Epithelial cell of prostate (primary cell): ENCODE data around the gene INO80E.

DNA sequence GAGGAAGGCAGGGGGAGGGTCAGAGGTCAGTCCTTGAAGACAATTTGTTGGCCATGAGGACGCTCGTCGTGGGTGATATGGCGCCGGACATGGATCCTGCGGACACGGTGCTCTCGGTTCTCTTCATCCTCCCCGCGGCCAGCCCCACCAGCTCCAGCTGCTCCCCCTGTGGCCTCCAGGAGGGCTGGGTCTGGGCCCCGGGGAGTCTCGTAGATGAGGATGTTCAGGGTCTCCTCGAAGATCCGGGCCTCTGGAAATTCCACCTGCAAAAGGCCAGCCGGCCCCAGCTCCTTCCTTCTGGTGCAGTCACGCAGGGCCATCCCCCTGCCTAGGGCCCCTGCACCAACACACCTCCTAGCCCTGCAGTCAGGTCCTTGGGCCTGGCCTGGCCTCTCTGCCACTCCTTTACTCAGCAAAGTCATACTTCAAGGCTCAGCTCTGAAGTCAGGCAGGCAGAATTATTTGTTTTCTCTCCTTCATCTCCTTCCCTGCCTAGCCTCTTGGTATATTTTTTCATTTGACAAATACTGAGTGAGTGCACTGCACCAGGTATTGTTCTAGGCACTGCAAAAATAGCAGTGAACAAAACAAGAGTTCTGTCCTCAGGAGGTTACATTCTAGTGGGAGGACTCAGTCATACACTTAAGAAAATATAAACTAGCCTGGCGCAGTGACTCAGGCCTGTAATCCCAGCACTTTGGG is 6.7 kb downstream of the ASPHD1 start:
- RRBS = 100% methylated on average over 1 of the region's 17 CpGs

GRCh38 chr16:29910398-29911481 is 10.5 kb downstream of the ASPHD1 start:
- RRBS = no CpG with 5 or more reads among the region's 21 CpGs

DNA sequence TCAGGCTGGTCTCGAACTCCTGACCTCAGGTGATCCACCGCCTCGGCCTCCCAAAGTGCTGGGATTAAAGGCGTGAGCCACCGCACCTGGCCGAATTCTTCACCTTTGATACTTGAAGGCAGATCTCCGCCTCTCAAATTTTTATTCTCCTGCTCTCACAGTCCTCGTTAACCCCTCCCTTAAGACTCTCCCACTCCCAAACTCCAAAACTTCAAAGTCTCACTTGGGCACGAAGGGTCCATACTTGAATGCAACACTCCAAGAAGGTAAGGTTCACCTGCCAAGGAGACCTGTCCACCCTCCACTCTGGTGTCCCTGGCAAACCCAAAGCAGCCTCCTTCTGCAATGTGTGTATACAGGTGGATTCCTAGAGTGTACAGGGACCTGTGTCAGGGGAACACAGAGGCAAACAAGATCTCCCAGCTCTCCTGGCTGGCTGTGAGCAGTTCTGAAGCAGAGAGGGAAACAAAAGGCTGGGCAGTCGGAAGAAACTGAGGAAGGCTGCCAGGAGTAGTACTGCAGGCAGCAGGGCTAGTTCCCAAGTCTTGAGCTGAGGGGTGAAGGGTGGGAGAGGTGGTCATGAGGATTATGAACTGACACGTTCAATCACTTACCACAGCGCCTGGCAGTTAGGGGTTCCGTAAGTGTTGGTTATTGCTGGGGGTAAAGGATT is 965 bp downstream of the KCTD13 start:
- RRBS = no CpG with 5 or more reads among the region's 13 CpGs

GRCh38 chr16:29962560-29963088 is 745 bp downstream of the TMEM219 start:
- RRBS = no CpG with 5 or more reads among the region's 10 CpGs

- RRBS = no CpG with 5 or more reads among the region's 14 CpGs
Observed at GRCh38 chr16:29989452-29990010, 5.9 kb downstream of the HIRIP3 start.

DNA sequence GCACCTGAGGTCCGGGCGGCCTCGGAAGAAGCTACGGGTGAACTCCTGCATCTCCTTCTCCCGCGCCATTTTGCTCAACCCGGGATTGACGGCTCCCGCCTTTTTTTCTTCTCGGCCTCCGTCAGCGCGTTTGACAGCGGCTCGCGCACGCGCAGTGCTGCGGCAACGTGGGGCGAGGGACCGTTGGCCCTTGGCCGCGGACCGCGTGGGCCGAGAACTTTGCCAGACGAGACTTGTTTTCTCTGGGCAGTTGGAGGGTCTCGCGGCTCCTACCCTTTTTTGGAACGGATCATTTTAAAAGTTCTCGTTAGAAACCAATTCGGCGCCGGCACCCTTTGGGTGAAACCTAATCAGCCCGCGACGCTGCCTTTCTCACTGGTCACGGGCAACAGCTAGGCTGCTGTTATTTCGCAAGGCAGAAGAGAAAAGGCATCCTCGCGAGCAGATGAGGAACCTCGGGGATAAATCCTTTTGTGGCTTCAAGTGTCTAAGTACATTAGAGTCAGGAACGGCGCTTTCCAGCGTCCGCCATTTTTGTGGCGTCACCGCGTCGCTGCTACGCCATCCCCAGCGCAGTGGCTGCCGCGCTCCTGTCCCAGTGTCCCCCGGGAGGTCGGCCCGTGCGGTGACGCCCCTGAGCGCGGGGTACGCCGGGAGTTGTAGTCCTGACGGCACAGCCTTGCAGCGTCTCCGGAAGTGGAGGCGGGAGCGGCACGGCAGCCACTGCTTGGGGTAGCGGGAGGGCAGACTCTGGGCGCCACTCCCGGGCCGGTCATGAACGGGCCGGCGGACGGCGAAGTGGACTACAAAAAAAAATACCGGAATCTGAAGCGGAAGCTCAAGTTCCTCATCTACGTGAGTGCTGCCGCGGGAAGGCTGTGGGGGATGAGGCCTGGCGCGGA is at the start of gene INO80E:
Gene INO80E, plus strand, starts transcription at position 705 of the 902 bp plus-strand sequence.
- RRBS = 1% methylated on average over 19 of the region's 86 CpGs

GRCh38 chr16:29996718-29997195 is 716 bp downstream of the INO80E start:
- RRBS = no CpG with 5 or more reads among the region's 9 CpGs

DNA sequence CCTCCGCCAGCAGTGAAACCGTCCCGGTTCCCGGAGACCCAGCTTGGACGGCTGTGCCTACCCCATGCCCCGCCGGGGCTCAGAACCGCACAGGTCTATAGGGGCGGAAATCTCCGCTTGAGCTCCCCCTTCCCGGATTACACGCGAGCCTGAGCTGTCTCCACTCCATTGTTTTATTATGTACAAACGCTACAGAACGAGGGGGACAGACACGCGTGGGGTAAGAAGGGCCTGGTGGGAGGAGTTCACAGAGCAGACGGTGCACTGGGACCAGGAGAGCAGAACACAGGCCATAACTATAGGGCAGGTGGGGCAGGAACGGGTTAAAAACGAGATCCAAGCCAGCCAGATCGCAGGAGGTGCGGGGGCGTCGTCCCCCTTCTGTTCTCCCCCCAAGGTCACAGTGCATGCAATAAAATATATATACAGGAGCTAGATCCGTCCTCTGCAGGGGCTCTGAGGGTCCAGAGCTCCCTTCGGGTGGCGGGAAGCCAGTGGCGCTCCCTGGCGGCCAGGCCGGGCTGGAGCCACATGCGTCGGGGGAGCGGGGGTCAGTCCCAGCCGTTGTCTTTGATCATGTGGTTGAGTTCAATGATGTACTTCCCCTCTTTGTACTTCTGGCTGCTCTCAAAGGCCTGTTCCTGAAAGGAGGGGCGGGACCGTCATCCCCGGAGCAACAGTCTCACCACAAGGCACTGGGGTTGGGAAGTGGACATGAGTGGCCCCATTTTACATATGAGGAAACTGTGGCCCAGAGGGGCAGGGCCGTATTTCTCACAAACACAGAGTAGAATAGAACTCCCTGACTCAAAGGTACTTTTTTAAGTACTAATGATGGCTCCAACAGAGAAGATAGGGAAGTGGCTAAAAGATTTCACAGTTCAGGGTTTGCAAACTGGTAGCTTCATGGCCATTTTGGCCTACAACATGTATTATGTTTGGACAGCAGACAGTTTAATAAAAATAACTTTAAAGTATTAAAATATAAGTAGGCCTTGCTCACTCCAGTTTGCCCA is 743 bp upstream of the TBX6 start:
- RRBS = 3% methylated on average over 8 of the region's 38 CpGs

- RRBS = no CpG with 5 or more reads among the region's 18 CpGs
Observed at GRCh38 chr16:30104033-30105151, 8.4 kb upstream of the YPEL3 start.

- RRBS = 76% methylated on average over 5 of the region's 14 CpGs
Observed at GRCh38 chr16:30114243-30114944, 1.1 kb upstream of the GDPD3 start.

DNA sequence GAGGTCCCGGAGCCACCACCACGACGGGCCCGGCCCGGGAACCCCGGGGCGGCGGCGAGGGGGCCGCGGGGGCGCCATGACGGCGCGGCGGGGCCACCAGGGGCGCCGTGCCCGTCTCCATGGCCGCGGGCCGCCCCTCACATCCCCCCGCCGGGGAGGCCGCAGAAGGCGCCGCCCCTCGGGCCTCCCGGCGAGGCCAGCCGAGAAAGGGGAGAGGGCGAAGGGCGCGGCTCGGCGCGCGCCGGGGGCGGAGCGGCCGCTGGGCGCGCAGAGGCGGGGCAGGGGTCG is 287 bp downstream of the TBC1D10B start:
- RRBS = 2% methylated on average over 35 of the region's 46 CpGs

DNA sequence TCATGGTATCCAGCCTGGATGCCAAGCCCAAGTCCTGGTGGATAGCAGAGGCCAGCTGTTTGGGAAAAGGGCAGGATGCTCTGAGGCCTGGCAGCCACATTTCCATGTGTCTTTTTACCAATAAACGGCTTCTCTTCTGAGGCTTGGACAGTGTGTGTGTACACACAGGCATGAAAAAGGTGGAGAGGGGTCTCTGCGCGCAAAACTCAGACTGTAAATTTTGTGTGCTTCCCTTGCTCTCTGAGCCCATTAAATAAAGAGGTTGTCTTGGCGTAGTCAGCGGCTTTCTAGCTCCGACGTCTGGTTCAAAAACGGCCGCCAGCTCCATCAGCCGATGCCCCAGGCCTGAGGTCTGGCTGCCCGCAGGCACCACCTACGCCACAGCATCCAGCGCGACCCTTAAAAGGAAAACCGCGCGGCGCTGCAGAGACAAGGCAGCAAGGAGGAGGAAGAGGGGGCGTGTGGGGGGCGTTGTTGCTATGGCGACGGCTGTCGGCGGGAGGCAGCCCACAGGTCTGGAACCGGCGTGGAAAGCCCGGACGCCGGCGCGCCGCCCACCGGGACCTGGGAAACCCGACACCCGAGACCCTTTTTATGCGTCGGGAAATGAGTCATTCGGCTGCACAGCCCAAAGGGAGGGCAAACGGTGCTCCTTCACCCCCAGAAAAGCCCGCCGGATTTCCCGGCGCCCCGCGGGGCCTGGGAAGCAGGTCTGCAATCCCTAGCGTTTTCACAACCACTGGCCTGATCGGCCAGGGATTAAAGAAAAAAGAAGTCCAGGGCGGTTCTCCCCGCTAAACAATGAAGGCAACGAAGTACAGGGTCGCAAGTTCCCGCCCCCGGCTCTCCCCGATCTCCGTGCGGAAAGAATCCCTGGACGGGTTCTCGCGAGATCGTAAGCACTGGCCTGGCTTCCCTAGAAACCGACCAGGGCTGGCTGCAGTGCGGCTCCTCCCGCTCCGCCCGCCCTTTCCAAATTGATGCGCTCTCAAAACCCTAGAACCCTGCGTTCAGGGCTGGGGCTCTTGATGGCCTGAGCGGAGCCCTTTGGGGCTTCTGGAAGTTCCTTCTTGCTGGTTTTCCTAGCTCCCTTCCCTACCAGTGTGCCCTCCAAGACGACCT is 5.0 kb downstream of the ZNF48 start:
- RRBS = 0% methylated on average over 3 of the region's 69 CpGs

DNA sequence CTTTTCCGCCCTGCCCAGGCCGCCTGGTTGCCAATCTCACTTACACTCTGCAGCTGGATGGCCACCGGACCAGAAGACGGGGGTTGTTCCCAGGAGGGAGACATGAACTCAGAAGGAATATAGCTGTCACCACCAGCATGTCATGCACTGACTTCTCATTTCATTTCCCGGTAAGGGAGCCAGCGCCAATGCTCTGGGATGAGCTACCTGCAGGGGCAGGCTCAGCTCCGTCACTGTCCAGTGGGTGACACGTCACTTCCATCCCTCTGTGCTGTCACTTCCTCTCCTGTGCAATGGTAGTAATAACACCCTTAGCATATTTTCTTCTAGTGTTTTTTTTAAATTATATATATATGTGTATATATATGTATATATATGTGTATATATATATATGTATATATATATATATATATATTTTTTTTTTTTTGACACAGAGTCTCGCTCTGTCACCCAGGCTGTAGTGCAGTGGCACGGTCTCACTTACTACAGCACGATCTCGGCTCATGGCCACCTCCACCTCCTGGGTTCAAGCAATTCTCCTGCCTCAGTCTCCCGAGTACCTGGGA is 26.9 kb downstream of the ITGAL start:
- RRBS = 64% methylated on average over 3 of the region's 13 CpGs

- RRBS = 3% methylated on average over 4 of the region's 21 CpGs
Observed at GRCh38 chr16:30533489-30534146, 1.0 kb downstream of the ZNF747 start.

GRCh38 chr16:30535207-30535681 is 586 bp upstream of the ZNF747 start:
- RRBS = no CpG with 5 or more reads among the region's 11 CpGs

DNA sequence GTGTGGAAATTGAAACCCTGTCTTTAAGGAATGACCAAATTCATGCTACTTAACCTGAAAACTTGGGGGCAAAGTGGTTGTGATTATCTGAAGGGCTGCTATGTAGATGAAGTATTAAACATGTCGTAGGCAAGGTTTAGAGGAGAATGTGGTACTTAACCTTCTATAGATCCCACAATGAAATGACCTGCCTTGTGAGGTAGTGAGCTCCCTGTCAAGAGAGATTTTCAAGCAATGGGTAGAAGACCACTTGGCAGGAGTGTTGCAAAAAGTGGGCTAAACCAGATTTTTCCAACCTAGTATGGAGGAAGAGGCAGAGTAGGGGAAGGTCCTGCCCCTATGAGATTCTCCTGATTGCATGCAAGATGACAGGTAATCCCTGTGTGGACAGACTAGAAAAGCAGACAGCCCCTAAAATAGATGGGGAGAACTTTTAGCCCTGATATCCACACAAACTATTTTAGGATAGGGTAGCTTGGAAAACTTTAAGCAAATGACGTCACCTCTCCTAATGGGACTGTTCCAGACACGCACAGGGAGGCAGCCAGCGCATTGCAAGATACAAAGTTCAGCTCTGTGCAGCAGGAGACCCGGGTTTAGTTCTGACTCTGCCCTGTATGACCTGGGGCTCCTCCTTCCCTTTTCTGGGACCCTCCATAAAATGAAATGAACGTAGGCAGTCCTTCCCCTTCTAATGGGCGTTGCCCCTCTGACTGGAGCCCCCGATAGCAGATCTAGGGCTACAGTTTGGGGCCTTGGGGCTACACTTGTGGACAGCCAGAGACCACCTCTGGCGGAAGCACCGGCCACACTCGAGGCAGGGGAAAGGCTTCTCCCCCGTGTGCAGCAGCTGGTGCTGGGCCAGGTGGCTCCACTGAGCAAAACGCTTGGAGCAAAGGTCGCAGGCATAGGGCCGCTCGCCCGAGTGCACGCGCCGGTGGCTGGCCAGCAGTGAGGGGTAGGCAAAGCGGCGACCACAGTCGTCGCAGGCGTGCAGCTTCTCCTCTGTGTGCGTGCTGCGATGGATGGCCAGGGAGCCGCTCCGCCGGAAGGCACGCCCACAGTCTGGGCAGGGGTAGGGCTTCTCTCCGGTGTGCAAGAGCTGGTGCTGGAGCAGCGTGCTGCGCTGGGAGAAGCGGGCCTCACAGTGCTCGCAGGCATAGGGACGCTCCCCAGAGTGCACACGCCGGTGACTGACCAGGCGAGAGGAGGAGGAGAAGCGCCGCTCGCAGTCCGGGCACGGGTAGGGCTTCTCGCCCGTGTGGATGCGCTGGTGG is 6.2 kb downstream of the ZNF689 start:
- RRBS = 95% methylated on average over 12 of the region's 48 CpGs

DNA sequence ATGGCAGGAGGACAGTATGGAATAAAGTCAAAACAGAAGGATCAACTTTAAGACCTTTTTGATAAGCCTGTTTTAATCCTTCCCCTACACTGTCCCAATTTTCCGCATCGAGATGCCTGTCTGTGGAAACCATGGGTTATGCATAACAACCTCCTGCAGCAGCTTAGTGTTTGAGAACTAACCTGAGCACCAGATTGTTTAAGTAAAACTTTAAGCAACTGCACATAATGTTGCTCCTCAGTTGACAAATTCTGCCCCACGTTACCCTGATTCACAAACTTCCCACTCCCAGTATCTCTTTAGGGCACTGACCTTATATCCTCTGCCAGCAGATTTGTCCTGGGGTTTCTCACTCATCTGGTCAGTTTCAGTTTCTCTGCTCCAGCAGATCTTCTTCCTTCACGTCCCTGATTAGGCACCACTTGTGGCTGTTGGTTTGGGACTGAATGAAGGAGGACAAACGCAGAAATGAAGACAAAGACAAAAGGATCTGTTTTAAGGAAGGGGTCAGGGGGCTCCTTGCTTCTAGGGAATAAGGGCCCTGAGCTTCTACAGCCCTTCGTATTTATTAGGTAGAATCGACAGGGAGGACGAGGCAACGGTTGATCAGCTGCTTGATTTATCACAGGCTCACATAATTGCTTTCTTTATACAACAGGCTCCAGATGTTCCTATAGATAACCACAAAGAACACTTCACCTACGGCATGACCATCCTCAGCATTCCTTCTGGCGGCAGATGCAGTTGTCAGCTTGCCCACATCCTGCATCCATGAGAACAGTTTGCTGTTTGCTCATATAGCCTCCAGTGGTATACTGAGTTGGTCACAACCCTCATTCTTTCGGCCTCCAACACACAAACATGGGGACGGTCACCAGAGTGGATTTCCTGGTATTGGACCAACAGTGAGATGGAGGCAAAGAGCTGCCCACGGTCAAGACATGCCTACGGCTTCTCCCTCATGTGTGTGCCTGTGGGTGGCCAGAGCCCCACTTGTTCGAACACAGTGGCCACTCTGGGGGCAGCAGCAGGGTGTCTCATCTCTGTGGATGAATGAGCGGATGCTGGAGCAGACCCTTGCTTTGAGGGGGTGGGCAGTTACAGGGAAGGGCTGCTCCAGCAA is 13.6 kb upstream of the ZNF689 start:
- RRBS = no CpG with 5 or more reads among the region's 17 CpGs

GRCh38 chr16:30649599-30650073 is 1.1 kb upstream of the PRR14 start:
- RRBS = no CpG with 5 or more reads among the region's 12 CpGs

GRCh38 chr16:30659595-30660533 is 1.6 kb downstream of the FBRS start:
- RRBS = 1% methylated on average over 36 of the region's 72 CpGs

GRCh38 chr16:30660534-30660686 is 2.2 kb downstream of the FBRS start:
- RRBS = no CpG with 5 or more reads among the region's 4 CpGs